Left lung (tissue), 1 donor: ENCODE measurements around the gene CUL4A.

GRCh38 chr13:113209423-113210558, at the start of gene CUL4A:
Gene CUL4A (plus strand): TSS chr13:113209613.
- PRO-cap = bidirectional peak, plus-strand start at chr13:113209628, minus-strand start at chr13:113209472; bidirectional peak, plus-strand start at chr13:113210138, minus-strand start at chr13:113210179

DNA sequence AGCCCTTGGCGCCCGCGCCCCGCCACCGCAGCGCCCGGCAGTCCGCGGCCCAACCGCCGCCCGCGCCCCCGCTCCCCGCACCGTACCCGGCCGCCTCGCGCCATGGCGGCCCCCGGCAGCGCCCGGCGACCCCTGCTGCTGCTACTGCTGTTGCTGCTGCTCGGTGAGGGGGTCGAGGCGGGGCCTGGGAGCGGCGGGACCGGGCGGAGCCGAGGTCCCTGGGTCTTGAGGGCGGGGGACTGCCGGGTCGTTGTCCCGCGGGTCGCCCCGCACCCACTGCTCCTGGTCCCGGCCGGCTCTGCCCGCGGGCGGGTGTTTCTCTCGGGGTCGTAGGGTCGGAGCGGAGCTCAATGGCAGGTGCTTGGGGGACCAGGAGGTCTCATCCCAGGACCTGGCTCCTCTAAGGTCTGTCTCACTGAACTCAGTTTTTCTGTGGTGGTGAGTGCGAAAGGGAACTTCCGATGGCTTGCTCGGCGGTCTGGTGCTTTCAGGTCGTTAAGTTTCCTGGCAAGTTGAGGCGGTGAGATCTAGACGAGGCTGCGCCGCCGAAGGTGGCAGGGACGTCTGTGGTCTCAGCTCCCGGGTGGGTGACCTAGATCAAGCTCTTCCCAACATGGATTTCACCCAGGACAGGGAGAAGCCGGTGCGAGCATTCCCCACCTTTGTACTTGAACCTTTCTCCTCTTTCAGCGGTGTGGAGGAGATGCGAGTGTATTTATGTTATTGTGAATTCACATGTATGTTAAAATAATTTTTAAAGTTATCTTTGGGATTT, 481 bp downstream of the LAMP1 start:
- PRO-cap = no peak

GRCh38 chr13:113451871-113452676, 1.2 kb downstream of the ADPRHL1 start:
- PRO-cap = no peak

- PRO-cap = no peak
These were observed 18.5 kb upstream of the ADPRHL1 start for GRCh38 chr13:113471747-113472151.

DNA sequence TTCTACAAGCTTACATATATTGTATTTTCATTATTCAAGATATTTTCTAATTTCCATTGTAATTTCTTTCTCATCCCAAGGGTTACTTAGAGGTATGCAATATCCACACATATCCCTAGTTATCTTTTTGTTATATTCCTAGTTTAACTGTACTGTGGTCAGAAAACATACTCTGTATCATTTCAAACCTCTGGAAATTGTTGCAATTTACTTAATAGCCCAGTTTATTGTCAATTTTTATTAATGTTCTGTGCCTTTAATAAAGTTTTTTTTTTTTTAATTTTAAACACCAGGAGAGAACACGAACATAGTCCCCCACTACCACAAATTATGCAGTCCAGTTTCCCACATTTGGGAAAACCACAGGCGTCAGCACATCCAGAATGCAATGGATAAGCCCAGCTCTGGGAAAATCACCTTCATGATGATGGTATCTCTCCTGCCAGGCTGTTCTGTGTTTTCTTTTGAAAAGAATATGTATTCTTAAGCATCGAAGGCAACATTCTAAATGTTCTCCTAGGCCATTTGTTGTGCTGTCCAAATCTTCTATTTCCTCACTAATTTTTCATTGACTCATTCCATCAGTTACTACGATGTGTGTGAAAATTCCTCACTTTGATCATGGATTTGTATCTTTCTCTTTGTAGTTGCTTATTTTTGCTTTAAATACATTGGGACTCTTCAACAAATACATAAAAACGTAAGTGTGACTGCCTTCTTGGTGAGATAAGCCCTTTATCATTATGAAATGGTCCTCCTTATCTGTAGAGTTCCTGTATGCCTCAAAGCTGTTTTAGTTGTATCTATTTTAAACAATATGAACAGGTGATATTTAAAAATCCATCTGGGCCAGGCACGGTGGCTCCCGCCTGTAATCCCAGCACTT, 11.6 kb downstream of the DCUN1D2 start:
- PRO-cap = no peak

DNA sequence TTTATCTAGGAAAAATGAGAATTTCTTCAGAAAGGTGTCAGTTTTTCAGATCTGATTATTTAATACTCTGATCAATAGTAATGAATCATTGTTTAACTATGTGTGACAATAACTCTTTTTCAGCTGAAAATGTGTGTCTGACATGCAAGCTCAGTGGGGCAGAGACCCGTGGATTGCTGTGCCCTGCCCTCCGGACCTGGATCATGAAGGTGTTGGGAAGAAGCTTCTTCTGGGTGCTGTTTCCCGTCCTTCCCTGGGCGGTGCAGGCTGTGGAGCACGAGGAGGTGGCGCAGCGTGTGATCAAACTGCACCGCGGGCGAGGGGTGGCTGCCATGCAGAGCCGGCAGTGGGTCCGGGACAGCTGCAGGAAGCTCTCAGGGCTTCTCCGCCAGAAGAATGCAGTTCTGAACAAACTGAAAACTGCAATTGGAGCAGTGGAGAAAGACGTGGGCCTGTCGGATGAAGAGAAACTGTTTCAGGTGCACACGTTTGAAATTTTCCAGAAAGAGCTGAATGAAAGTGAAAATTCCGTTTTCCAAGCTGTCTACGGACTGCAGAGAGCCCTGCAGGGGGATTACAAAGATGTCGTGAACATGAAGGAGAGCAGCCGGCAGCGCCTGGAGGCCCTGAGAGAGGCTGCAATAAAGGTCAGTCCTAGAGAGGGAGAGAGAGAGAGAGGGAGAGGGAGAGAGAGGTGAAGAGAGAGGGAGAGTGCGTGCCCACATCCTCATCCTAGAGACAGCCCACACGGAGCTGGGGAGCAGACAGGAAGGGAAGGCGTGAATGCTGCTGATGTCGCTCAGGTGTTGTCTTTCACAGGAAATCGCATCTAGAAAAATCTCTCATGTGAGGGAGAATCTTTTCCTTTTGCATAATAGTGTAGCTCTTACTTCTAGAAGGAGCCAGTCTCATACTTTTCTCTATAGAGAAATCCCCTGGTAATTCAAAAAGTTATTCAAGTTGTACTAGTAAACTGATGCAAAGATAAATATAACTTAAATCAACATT, 4.9 kb downstream of the TMCO3 start:
- PRO-cap = no peak

- PRO-cap = bidirectional peak, plus-strand start at chr13:113616841, minus-strand start at chr13:113616629
These were observed 31.8 kb downstream of the TFDP1 start for GRCh38 chr13:113616150-113616962.

- PRO-cap = unidirectional peak, plus-strand start at chr13:113647787
These were observed 10.6 kb downstream of the ATP4B start for GRCh38 chr13:113647346-113647880.

DNA sequence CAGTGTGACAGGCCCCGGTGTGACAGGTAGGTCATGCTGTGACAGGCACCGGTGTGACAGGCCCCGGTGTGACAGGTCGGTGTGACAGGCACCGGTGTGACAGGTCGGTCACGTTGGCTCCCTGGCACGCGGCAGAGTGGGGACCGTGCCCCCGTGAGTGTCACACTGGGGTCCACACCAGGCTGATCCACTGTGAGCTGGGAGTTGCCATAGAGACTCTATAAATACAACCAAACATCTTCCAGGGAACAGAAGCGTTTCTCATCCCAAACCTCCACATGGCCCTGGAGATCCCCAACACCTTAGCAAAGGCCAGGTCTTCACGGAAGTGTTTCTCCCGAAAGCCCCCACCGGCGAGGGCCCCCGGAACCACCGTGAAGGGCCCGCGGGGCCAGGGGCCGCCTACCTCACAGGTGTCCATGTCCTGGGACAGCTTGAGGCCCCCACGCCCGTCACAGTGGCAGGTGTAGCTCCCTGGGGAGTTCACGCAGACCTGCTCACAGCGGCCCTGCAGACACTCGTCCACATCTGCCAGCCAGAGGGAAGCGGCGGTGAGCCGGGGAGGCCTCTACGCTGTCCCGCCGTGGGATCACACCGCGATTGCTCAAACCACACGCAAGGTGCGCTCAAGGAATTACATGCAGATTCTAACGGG, 29.6 kb downstream of the GAS6 start:
- PRO-cap = no peak

GRCh38 chr13:113835398-113836025, 28.4 kb downstream of the GAS6 start:
- PRO-cap = no peak

- PRO-cap = no peak
These were observed 9.8 kb downstream of the GAS6 start for GRCh38 chr13:113853912-113854658.

- PRO-cap = no peak
These were observed 18.6 kb upstream of the C13orf46 start for GRCh38 chr13:113992124-113993199.

GRCh38 chr13:114012438-114013221, 38.8 kb upstream of the C13orf46 start:
- PRO-cap = no peak

DNA sequence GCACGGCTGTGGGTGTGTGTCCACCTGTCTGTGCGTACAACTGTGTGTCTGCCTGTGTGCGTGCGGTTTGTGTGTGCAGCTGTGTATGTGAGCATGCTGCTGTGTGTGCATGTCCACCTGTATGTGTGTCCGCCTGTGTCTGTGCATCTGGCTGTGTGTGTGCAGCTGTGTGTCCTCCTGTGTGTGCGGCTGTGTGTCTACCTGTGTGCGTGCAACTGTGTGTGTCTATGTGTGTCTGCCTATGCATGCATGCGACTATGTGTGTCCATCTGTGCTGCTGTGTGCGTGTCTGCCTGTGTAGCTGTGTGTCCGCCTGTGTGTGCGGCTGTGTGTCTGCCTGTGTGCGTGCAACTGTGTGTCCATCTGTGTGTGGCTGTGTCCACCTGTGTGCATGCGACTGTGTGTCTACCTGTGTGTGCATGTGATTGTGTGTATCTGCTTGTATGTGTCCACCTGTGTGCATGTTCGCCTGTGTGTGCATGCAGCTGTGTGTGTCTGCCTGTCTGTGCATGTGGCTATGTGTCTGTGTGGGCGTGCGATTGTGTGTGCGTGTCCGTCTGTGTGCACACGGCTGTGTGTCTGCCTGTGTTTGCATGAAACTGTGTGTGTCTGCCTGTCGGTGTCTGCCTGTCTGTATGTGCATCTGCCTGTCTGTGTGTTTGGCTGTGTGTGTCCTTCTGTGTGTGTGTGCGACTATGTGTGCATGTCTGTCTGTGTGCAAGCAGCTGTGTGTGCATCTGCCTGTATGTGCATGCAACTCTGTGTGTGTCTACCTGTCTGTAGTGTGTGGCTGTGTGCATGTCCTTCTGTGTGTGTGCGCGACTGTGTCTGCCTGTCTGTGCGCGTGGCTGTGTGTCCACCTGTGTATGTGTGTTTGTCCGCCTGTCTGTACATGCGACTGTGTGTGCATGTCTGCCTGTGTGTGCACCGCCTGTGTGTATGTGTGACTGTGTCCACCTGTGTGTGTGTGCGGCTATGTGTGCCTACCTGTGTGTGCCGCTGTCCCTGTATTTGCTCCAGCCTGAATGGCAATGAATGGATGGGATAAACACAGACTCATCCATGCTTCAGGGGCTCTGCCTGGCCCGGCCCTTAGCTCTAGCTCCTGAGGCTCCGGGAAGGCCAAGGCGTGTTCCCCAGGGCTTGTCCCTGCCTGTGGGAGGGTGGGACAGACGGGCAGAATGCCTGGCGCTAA, 57.2 kb upstream of the C13orf46 start:
- PRO-cap = no peak

- PRO-cap = no peak
These were observed 60.6 kb upstream of the C13orf46 start for GRCh38 chr13:114034394-114035020.

GRCh38 chr13:114053133-114053642, 79.2 kb downstream of the RASA3 start:
- PRO-cap = unidirectional peak, minus-strand start at chr13:114053397

DNA sequence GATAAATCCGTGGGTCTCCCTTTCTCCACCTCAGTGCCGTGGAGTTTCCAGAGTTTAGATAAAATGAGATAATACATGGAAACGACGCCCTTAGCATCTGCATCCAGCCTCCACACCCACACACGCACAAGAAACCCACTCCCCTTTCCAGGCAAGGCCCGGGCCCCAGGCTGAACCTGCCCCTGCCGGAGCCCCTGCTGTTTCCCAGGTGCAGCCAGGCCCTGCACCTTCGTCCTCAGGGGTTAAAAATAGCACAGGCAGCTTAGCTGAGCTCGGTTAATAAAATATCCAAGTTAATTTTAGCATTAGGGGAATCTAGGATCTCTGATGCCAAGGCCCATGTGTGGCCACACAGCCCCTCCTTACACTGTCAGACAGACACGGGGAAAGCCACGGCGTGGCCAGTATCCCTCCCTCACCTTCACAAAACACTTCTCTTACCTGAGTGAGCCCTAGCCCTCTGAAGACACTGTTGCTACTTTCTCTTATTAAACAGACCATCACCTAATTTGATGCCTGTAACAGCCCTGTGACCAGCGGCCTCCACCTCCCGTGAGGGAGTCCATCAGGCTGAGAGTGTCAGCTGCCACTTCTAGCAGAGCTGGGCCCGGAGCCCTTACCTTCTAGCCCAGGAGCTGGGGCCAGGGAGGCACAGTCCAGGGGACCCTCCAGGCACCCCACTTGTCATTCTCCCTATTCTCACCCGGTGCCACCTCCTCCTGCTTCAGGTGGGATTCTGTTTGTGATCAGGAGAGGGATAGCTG, 4.4 kb downstream of the RASA3 start:
- PRO-cap = no peak

DNA sequence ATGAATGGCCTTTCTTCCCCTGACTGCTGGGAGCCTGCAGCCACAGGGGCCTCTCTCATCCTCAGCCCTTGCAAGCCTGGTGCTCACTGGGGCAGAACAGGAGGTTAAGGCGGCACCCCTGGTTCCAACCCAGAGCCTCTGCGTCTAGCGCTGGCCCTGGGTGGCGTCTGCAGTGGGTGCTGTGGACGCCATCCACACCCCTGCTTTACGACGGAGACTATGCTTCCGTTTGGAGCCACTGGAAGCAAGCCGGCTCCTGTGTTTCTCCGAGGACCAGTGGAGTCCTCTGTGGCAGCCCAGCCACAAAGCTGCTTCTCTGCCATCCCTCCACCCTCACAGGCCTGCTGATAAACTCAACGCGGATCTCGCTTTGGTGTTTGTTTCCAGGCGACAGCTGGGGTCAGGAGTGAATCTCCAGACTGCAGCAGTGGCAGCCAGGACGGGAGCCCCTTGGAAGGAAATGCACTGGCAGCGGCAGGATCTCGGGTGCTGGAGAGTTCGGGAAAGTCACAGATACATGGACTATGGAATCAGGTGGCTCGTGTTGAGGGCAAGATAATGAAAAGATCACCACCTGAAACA, 2.1 kb upstream of the RASA3 start:
- PRO-cap = no peak

DNA sequence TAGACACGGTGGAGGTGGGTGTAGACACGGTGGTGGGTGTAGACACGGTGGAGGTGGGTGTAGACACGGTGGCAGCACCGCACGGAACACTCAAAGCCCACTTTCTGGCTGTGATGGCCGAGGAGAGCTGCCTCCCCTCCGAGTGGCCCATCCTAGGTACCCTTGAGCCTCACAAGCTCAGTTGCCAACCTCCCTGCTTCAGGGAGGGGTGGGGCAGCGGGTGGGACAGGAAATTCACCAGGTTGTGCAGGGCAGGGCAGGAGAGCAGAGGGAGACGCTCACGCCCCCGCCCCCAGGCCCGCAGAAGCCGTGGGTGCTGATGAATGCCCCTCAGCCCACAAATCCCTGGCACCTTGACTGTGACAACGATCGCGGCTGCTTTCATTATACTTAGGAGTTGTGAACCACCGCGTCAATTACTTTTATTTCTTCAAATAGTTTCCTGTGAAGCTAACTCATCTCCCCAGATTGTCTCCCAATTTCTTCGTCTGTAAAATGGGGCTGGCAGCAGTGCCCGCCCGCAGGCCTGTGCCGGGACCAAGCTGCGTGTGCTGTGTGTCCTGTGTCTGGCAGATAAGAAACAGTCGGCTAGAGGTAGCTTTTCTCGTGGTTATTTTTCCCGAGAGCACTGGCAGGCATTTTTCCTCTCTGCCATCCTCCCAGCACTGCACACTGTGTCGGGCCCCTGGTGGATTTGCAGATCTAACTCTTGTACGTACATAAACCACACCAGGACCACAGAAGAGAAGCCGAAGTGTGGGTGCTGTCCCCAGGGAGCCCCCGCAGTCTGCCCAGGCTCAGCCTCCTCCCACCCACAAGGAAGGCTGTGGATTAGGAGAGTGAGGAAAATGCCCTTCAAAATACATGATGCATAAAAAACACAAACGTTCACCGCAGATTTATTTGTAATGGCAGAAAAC, 7.9 kb upstream of the RASA3 start:
- PRO-cap = no peak

GRCh38 chr13:114140946-114141284, 8.5 kb upstream of the RASA3 start:
- PRO-cap = no peak